Measurements from ENCODE around the genes CLEC4C, M6PR and A2M.

- PRO-cap, result bidirectional peak, plus-strand start at chr12:7499042, minus-strand start at chr12:7498909
- RAMPAGE, long total RNA, 3 experiments, result start-site peak on the minus strand in 3 of 3 experiments, at chr12:7498736-7499180 at its widest, 979 to 1,692 reads per replicate
Measured at GRCh38 chr12:7498490-7499485, 4.8 kb downstream of the CD163 start.

DNA sequence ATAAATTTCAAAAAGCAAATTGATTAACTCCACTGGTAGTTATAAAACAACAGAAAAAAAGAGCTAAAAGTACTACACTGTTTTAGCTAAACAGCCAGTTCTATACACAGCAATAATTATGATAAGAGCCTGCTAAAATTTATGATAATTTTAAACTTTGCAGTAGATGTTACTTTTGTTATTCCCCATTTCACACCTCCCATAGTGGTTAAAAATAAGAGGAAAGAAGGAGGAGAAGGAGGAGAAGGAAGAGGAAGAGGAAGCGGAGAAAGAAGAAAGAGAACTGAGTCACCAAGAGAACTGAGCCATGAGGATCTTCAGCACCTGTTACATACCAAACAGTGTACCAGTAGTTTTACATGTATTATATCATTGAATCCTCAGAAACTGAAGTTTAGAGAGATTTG is 4.0 kb downstream of the CD163 start:
- PRO-cap, result unidirectional peak, plus-strand start at position 296 of the sequence
- RAMPAGE, long total RNA, 3 experiments, result no peak in any of the 3 experiments

- PRO-cap, result unidirectional peak, plus-strand start at chr12:7589069
- RAMPAGE, long total RNA, 3 experiments, result no peak in any of the 3 experiments
Measured at GRCh38 chr12:7588704-7589273, 76.9 kb downstream of the APOBEC1 start.

DNA sequence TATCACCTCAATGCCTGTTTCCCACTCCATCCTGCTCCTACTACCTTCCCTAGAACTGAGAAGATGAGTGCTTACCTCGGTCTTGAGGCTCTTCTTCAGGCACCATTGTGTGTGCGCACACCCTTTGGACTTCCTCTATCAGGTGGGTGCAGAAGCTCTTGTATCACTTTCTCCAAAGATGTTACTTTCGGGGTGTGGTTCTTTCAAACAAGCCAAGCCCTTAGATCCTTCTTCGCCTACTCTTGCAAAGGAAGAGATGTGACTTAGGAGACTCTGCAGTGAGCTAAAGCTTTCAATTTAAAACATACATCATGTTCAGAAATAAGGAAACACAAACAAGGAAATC is at the start of gene CLEC4C:
CLEC4C (minus strand) TSS at position 133 of the 346 bp plus-strand sequence.
- PRO-cap, result no peak
- RAMPAGE, long total RNA, 3 experiments, result no peak in any of the 3 experiments

- PRO-cap, result no peak
- RAMPAGE, long total RNA, 3 experiments, result no peak in any of the 3 experiments
Measured at GRCh38 chr12:7881761-7882338, 9.1 kb upstream of the SLC2A14 start.

DNA sequence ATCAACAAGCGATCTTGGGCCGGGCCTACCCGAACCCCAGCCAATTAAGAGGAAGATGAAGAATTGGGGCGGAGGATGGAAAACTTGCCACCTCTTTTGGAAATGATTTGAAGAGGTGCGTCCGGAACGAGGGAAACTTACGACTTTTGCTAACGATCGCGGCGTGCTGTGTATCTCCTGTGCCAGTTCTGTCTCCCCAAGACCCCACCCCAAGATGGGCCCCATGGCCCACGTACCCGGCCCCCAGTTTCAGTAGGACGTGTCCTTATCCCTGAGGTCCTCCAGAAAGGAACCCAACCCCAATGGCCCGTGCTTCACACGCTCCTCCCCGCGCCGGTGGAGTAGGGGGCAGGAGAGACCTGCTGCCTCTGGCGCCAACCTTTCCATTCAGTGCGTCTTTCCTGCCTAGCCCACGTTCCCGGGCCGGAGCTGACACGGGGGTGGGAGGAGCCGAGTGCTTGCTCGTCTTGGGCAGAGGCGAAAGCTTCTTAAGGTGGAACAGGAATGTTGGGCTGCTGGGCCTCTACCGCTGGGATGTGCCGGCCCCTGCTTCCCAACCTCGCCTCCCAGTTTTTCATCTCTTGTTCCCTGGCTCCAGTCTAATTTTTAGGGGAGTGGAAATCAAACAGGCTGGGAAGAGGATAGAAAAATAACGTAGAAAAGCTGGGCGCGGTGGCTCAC is 5.6 kb upstream of the FOXJ2 start:
- PRO-cap, result bidirectional peak, plus-strand start at position 99 of the sequence, minus-strand start outside the sequence; bidirectional peak, plus-strand start at position 474 of the sequence, minus-strand start at position 389 of the sequence
- RAMPAGE, long total RNA, 3 experiments, result start-site peak on the minus strand in 1 of 3 experiments, centred at position 437 of the sequence, 5 reads per replicate

GRCh38 chr12:8036934-8037532 is 4.5 kb downstream of the FOXJ2 start:
- PRO-cap, result no peak
- RAMPAGE, long total RNA, 3 experiments, result no peak in any of the 3 experiments

- PRO-cap, result no peak
- RAMPAGE, long total RNA, 3 experiments, result no peak in any of the 3 experiments
Measured at GRCh38 chr12:8285607-8286093, 58.2 kb upstream of the FAM90A1 start.

DNA sequence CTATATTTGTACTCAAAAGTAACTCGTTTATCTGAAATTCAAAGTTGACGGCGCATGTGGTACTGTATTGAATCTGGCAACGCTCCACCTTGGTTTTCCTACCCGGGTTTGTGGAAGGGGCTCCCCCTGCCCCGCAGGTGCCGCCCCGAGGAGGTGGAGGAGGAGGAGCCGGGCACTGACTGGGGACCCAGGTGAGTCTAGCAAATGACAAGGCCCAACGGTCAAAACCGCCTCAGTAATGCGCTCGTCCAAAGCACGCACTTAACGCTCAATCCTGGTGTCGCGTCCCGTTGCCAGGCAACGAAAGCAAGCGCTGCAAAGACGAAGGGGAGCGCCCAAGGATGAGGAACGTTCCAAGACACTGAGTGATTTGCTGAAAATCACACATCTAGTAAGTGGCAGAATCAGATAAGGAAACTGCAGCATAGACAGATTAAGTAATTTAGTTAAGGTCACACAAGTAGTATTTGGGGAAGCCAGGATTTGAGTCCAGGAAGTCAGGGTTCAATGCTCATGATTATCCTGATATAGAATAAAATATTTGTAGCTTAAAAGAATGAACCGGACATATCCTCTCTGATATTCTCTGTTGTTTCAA is 24.0 kb upstream of the CLEC4E start:
- PRO-cap, result no peak
- RAMPAGE, long total RNA, 3 experiments, result no peak in any of the 3 experiments

GRCh38 chr12:8788126-8788643 is 34.2 kb upstream of the A2ML1 start:
- PRO-cap, result no peak
- RAMPAGE, long total RNA, 3 experiments, result start-site peak on the plus strand in 1 of 3 experiments, at chr12:8788247-8788253 at its widest, 14 reads per replicate

DNA sequence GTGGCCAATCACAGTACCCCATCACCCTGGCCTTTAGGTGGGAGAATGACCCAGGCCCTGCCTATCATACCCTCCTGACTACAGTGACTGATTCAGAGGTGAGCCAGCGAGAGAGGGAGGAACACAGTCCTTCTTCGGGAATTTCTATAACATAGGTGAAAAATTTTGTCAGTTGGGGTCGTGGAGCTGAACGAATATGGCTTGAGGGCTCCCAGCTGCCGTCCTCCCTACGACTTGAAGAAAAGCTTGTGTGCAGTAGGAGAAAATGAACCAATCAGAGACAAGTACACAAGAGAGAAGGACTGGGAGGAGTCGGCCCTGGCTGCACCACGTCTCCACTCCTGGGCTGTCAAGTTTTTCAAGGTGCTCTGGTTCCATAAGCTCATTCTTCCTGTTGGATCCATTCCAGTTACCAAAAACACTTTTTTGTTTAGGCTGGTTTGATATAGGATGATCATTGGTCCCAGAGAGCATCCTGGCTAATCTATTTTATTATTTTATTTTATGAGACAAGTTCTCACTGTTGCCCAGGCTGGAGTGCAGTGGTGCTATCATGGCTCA is 2.9 kb upstream of the A2ML1 start:
- PRO-cap, result no peak
- RAMPAGE, long total RNA, 3 experiments, result no peak in any of the 3 experiments

DNA sequence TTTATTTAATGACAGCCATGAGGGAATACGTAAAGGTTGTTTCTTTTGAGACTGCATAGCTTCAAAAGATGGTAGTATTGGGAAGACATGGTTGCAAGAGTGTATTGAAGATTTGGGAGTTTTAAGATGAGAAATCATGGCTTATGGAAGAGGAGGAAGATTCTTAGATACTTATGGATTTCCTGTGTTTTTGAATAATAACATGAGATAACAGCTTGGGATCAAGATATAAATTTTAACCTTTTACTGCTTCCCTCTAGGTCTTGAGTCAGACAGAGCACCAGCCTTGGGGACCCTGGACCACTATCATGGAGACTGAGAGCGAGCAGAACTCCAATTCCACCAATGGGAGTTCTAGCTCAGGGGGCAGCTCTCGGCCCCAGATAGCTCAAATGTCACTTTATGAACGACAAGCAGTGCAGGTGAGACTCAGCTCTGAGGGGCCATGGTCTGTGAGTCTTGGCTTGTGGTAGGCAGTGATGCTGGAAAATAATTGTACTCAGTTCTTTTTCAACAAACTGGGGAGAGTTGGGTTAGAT is 3.1 kb downstream of the PHC1 start:
- PRO-cap, result no peak
- RAMPAGE, long total RNA, 3 experiments, result no peak in any of the 3 experiments

GRCh38 chr12:8949118-8950243 is at the start of gene M6PR:
Gene M6PR (minus strand): TSS chr12:8949645.
- PRO-cap, result bidirectional peak, plus-strand start at chr12:8949531, minus-strand start at chr12:8949410; bidirectional peak, plus-strand start at chr12:8950154, minus-strand start at chr12:8949652
- RAMPAGE, long total RNA, 3 experiments, result start-site peak on the plus strand in 2 of 3 experiments, at chr12:8949983-8950175 at its widest, 16 to 35 reads per replicate; start-site peak on the minus strand in 3 of 3 experiments, at chr12:8949410-8949647 at its widest, 26 to 1,557 reads per replicate

GRCh38 chr12:9092537-9092736 is 23.3 kb downstream of the A2M start:
- PRO-cap, result no peak
- RAMPAGE, long total RNA, 3 experiments, result no peak in any of the 3 experiments

DNA sequence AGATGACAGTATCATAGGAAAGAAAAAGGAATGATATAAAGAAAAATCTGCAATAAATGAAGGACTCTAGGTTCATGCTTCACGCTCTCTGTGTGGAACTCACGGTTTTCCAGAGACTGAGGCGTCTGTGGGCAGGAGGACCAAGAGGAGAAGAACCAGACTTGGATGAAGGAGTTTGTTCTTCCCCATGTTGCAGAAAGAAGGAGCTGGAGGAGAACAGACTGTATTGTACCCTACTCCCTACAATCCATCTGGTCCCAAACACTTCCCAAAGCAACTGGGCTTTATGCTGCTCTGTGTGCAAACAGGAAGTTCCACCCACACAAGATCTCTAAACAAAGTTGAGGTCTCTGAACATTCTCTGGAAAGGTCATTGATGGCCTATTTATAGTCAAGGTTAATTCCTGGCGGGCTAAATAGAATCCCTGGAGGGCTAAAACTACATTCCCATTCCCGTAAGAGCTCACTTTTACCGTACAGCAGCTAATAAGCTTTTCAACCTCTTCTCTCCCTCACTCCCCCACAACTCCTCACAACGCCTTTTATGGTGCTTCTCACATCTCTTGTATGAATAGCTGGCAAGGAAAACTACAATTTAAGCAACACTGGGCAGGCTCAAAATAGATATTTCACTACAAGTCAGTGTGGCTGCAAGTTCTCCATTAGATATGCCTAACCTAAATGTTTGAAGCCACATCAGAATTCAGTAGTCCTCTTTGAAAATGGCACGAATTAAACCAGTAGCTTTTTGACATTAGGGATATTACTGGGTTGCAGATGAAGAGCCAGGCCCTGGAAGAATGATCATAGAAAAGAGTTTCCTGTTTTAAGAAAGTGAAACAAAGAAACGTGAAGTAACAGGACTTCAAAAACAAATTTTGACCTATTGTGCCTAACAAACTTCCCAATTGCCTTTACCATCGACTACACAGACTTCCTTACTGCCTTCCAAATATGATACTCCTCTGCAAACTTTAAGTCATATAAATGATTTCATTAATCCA is at the start of gene A2M:
A2M (minus strand) TSS at position 259 of the 1,004 bp plus-strand sequence.
- PRO-cap, result bidirectional peak, plus-strand start at position 466 of the sequence, minus-strand start at position 279 of the sequence; bidirectional peak, plus-strand start at position 625 of the sequence, minus-strand start at position 527 of the sequence
- RAMPAGE, long total RNA, 3 experiments, result start-site peak on the minus strand in 3 of 3 experiments, centred at positions 228 to 238 of the sequence, 3,772 to 9,805 reads per replicate

DNA sequence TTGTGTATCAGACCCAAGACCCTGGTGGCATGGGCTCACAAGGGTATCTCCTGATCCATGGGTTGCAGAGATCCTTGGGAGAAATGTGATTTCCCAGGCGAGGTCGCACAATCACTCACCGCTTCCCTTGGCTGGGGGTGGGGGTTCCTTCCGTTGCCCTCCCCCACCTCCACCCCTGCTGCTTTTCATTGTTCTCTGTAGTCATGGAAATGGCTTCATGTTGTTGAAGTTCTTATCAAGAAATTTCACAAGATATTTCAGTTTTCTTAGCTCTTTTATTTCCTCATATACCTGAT is 40.9 kb downstream of the PZP start:
- PRO-cap, result no peak
- RAMPAGE, long total RNA, 3 experiments, result no peak in any of the 3 experiments

- PRO-cap, result no peak
- RAMPAGE, long total RNA, 3 experiments, result no peak in any of the 3 experiments
Measured at GRCh38 chr12:9364027-9365417, 156.3 kb upstream of the PZP start.

DNA sequence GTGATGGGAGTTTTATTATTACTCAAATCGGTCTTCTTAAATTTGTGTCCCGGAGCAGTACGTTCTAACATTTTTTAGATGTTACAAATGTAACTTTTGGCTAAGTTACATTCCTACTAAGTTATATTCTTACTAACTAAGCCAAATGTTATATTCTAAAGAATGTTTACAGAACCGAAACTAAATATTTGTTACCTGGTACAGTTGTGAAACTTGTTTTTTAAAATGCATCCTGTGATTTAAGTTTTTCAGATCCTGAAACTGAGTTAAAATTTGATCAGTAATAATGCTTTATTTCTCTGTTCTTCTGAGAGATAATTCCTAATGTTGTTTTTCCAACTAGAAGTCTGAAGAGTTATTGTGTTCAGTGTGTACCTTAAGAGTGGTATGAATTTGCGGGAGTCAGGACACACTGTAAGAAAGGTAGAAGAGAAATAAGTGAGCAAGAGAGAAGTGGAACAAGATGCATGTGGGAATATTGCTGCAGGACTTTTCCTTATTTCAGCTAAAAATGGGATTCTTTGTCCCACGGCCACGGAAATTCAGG is 20.5 kb upstream of the CLEC2D start:
- PRO-cap, result no peak
- RAMPAGE, long total RNA, 3 experiments, result no peak in any of the 3 experiments

- PRO-cap, result unidirectional peak, minus-strand start at chr12:9761479
- RAMPAGE, long total RNA, 3 experiments, result no peak in any of the 3 experiments
Measured at GRCh38 chr12:9761277-9761977, 726 bp upstream of the CD69 start.

- PRO-cap, result no peak
- RAMPAGE, long total RNA, 3 experiments, result no peak in any of the 3 experiments
Measured at GRCh38 chr12:9813959-9814814, 13.1 kb upstream of the KLRF1 start.